LHCN-M2 (cell line): ENCODE data around the gene OTULINL.

- RAMPAGE, long total RNA = no peak
Measured at GRCh38 chr5:14172084-14173047, 29.2 kb downstream of the TRIO start.

DNA sequence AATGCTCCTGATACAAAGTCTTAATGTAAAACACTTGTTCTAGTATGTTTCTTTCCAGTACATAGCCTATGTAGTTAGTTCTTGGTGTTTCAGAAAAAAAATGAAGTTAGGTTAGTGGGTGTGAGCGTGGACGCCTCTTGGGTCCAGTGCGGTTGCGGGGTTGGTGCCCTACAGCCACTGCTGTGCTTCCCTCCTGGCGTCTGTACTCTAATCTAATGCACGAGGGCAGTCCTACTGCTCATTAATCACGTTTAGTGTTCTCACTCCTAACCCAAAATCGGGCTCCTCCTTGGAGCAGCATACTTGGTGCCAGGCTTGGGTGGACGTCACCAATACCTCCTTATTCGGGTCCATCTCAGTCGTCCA, 41.5 kb downstream of the TRIO start:
- RAMPAGE, long total RNA = no peak

DNA sequence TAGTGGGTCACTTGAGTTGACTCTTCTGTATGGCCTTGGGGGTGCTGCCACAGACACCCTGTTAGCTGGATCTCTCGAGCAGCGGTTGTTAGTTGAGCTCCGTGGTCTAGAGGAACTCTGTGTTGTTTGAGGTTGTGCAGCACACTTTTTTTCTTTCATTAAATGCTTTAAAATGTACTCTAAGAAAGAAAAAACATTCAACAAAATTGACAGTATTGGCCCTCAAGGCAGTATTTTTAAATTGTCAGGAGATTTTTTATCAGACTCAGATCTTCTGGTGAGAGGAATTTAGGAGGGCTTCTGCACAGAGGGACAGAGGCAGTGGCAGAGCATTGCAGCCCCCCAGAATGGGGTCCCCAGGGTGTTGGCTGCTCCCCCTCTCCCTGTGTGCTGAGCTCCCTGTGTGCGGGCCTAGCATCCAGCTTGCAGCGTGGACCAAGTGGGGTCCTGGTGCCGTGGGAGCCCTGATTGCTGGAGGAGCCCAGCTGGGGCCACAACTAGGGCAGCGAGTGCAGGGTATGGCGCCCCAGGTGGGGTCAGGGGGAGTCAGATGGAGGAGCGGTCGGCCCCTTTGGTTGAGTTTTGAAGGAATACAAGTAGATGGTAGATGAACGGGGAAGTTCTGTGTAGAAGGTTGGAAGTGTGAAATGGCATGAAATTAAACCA, 66.6 kb downstream of the TRIO start:
- RAMPAGE, long total RNA = no peak

DNA sequence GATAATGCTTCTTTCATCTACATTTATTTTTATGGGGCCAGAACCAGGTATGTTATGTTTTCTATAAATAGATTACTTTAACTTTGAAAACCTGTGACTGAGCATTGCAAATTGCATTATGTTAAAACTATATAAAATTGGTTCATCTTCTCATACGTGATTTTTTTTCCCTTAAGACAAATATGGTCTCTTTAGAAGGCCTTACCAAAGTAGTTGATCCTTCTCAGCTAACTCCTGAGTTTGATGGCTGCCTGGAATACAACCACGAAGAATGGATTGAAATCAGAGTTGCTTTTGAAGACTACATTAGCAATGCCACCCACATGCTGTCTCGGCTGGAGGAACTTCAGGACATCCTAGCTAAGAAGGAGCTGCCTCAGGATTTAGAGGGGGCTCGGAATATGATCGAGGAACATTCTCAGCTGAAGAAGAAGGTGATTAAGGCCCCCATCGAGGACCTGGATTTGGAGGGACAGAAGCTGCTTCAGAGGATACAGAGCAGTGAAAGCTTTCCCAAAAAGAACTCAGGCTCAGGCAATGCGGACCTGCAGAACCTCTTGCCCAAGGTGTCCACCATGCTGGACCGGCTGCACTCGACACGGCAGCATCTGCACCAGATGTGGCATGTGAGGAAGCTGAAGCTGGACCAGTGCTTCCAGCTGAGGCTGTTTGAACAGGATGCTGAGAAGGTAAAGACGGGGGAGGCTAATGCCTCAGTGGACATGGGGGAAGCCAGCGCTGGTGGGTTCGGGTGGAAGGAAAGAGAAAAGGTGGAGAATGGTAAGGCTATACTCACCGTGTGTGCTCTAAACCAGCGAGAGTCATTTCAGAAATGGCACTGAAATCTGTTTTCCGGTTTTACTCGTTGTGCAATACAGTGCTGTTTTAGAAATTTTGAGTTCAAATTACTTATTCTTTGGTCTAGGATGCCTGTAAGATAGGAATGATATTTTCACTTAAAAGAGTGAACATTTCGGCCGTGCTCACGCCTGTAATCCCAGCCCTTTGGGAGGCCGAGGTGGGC, 147.7 kb downstream of the TRIO start:
- RAMPAGE, long total RNA = no peak

GRCh38 chr5:14316257-14316909, 173.2 kb downstream of the TRIO start:
- RAMPAGE, long total RNA = no peak

DNA sequence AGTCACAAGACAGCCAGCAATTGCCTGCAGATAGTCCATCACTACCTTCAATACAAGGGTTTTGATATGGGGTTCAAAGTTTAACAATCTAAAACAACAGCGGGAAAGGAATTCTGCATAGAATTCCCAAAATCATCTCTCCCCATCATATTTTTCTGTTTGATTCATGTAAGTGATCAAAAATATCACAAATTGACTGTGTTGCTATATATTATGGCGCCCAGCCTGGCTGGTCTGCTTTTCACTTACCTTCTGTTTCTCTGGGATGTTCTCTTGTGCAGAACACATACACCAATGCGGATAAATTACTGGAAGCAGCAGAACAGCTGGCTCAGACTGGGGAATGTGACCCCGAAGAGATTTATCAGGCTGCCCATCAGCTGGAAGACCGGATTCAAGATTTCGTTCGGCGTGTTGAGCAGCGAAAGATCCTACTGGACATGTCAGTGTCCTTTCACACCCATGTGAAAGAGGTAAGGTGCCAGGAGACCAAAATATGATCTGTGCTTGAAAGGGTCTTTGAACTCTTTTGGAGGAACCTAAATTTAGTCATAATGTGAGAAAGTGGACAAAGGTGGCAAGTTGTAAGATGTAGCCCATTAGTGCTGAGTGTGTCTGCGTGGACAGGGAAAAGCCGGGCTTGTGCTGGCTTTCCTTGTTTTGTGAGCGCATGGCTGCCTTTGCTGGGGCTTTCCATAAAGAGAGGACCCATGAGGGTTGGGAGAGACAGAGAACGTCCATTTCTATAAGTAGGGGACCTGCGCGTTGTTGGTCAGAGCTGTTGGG, 193.3 kb downstream of the TRIO start:
- RAMPAGE, long total RNA = no peak

GRCh38 chr5:14369124-14369548, 212.5 kb upstream of the OTULINL start:
- RAMPAGE, long total RNA = no peak

- RAMPAGE, long total RNA = no peak
Measured at GRCh38 chr5:14413275-14413808, 168.2 kb upstream of the OTULINL start.

GRCh38 chr5:14426854-14428237, 154.2 kb upstream of the OTULINL start:
- RAMPAGE, long total RNA = no peak

GRCh38 chr5:14444533-14445348, 136.9 kb upstream of the OTULINL start:
- RAMPAGE, long total RNA = no peak

- RAMPAGE, long total RNA = no peak
Measured at GRCh38 chr5:14581376-14582586, at the start of gene OTULINL. Gene OTULINL, plus strand, starts transcription at chr5:14581792.

- RAMPAGE, long total RNA = no peak
Measured at GRCh38 chr5:14663839-14664075, 761 bp upstream of the OTULIN start.

DNA sequence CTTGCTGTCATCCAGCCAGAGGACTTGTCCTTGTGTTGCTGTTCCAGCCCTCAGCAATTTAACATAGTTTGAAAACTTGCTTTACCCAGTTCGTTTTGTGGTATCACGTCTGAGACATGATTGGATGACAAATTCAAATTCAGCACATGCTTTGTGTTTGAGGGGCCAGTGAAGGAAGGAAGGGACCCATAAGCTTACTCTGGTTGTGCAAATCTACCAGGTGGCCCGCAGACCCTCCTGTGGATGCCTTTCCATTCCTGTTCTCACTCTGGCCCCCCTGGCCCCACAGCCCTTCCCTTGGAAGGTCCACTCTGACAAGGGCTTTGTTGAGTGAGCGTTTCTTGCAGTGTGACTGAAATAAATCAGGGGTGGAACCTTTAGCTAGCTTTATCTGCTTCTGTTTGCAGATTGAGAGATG, 19.8 kb downstream of the OTULIN start:
- RAMPAGE, long total RNA = no peak

- RAMPAGE, long total RNA = no peak
Measured at GRCh38 chr5:14700604-14701350, 36.3 kb downstream of the OTULIN start.

GRCh38 chr5:14830571-14831279, 40.9 kb downstream of the ANKH start:
- RAMPAGE, long total RNA = no peak

DNA sequence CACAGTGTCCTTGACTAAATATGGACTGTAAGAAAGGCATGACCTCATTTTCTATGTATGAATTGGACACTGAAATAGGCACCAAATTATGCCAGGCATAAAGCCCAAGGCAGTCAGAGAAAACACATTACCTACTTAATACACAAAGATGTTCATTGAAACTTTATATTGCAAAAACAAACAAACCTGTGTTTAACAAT, 7.1 kb downstream of the ANKH start:
- RAMPAGE, long total RNA = no peak

DNA sequence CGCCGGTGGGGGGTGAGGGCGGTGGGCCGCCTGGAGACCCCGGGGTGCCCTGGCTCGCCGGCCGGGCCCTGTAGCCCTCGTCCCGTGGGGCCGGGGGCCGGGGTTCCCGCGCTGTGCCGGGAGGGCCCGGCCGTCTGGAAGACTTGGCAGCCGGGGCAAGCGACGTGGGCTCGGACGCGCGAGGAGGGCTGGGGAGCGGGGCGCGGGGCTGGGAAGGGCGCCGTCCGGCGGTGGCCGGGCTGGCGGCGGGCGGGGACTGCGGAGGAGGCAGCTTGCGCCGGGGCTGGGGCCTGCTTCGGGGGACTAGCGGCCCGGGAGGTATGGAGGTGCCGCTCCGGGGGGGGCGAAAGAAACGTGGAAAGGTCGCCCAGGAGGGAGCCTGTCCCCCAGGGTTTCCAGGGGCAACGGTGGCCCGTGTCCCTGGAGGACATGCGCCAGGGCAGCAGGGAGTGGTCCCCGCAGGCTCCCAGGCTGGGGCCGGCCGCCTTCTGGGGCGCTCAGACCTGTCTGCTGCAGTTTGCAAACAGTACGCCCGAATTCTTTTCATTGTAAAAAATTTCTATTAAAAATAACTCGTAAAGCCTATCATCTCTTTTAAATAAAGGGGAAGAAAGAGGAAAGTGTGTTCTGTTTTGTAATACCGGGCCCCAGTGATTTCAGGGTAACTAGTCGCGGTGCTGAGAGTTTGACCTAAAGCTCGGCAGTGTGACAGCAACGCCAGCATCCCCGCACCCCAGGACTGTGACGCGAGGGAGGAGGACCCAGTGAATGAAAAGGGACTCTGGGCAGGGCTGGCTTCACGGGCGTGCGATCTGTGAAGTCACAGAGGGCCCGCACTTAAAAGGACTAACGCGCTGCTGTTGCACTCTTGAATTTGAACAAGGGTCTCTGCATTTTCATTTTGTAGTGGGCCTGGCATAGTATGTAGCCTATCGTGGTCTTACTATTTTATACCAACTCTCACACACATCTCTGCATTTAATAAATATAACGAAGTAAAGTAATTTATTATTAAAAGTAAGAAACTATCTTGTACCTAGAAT, 841 bp upstream of the ANKH start:
- RAMPAGE, long total RNA = no peak

GRCh38 chr5:15794629-15795130, 294.7 kb downstream of the FBXL7 start:
- RAMPAGE, long total RNA = no peak

GRCh38 chr5:15807878-15808343, 307.9 kb downstream of the FBXL7 start:
- RAMPAGE, long total RNA = no peak

DNA sequence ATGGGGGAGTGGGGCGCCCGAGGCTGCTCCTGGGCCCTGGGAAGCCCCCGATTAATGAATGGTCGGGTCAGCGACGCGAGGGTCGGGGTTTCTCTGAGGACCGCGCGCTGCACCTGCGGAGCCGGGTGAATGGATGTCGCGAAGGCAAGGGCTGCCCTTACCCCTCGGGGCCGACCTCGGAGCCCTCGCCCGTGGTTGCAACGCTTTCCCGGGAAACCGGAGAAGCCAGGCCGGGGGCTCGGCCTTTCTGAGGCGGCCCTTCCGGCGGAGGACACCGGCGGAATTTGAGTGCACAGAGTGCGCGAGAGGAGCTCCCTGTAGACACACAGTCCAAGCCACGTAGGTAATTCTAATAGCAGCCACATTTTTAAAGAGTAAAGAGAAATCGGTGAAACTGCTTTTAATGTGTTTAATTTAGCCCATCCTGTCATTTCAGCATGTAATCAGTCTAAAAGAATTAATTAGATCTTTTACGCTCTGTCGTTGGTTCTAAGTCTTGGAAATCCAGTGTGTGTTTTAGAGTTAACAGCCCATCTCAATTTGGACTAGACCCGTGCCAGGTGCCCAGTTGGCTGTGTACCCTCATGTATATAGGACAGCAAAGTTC, 551 bp upstream of the ZNF622 start:
- RAMPAGE, long total RNA = no peak